Mononuclear cell (primary cell): ENCODE data around the gene ROPN1B.

DNA sequence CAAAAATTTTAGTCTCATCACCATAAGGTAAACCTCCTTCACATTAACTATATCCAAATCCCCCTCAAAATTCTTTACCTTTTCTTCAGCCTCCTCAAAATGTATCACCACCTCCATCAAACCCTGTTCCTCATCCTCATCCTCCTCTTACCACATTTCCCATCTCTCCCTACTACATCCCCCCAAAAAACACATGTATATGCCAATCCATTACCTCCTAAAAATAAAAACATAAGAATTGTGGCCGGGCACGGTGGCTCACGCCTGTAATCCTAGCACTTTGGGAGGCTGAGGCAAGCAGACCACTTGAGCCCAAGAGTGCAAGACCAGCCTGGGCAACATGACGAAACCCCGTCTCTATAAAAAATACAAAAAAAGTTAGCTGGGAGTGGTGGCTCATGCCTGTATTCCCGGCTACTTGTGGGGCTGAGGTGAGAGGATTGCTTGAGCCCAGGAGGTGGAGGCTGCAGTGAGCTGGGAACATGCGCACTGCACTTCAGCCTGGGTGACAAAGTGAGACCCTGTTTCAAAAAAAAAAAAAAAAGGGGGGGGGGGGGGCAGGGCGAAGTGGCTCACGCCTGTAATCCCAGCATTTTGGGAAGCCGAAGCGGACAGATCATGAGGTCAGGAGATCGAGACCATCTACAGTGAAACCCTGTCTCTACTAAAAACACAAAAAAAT, 4.2 kb downstream of the ZNF148 start:
- RRBS = no CpG with 5 or more reads among the region's 12 CpGs

GRCh38 chr3:125394373-125395103, 19.4 kb upstream of the ZNF148 start:
- RRBS = no CpG with 5 or more reads among the region's 7 CpGs

DNA sequence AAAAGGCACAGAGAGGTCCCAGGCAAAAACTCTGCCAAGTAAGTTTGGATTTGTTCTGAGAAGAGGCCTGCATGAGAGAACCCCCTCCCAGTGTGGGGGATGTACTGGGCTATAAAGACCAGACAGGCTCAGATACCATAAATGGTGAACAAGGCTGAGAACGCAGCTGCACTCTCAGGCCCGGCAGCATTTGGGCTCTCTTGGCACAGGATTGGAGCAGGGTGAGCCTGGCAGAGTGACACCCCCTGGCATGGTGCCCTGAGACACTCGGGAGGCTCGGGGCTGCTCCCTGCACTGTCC, 88.1 kb upstream of the OSBPL11 start:
- RRBS = no CpG with 5 or more reads among the region's 4 CpGs

GRCh38 chr3:125799145-125799797, 169.7 kb upstream of the ROPN1B start:
- RRBS = no CpG with 5 or more reads among the region's 9 CpGs

- RRBS = no CpG with 5 or more reads among the region's 6 CpGs
Measured at GRCh38 chr3:125833816-125834407, 135.1 kb upstream of the ROPN1B start.

- RRBS = no CpG with 5 or more reads among the region's 6 CpGs
Measured at GRCh38 chr3:125865844-125866513, 103.0 kb upstream of the ROPN1B start.

GRCh38 chr3:125968915-125969349, at the start of gene ROPN1B:
Gene ROPN1B, plus strand, starts transcription at chr3:125969178.
- RRBS = no CpG with 5 or more reads among the region's 38 CpGs

- RRBS = no CpG with 5 or more reads among the region's 6 CpGs
Measured at GRCh38 chr3:125975225-125975702, 6.3 kb downstream of the ROPN1B start.

- RRBS = under 1% methylated on average over 17 of the region's 57 CpGs
Measured at GRCh38 chr3:125990226-125991174, 21.5 kb downstream of the ROPN1B start.

GRCh38 chr3:126184514-126185101, 4.2 kb upstream of the ALDH1L1 start:
- RRBS = no CpG with 5 or more reads among the region's 7 CpGs

- RRBS = no CpG with 5 or more reads among the region's 18 CpGs
Measured at GRCh38 chr3:126259492-126260289, 79.3 kb upstream of the ALDH1L1 start.

GRCh38 chr3:126288372-126288882, 68.8 kb downstream of the KLF15 start:
- RRBS = no CpG with 5 or more reads among the region's 21 CpGs

DNA sequence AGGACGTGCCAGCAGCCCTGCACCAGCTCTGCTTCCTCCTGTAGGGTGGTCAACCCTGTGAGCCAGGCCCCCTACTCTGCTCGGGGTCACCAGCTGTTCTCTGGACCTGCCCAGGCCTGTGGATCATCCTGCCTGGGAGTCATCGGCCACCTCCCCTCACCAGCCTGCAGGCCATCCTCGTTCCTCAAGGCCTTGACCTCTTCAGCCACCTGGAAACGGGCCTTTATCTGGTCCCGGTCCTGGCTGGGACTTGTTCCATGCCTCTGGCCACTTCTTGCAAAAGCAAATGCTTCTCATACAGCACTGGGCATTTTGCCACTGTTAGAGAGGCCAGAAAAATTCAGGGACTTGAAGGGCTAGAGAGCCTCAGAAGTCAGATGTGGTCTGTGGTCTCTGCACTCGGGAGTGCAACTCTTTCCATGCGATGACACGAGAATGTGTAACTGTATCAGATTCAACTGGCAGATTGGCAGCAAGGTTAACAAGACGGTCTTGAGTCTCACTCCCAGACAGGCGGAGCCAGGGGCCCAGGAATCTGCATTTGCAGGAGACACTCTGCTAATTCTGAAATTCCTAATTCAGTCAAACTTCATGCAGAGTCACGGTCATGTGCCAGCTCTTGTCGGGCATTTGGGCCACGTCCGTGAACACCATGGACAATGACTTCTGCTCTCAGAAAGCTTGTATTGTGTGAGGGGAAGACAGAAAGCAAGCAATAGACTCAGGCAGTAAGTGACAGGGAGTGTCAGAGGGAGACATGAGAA, 16.9 kb upstream of the KLF15 start:
- RRBS = no CpG with 5 or more reads among the region's 15 CpGs

- RRBS = no CpG with 5 or more reads among the region's 4 CpGs
Measured at GRCh38 chr3:126433054-126433253, 38.2 kb downstream of the CFAP100 start.

- RRBS = no CpG with 5 or more reads among the region's 4 CpGs
Measured at GRCh38 chr3:126750546-126751043, 46.6 kb downstream of the CHCHD6 start.

- RRBS = no CpG with 5 or more reads among the region's 8 CpGs
Measured at GRCh38 chr3:126858726-126859113, 124.2 kb upstream of the PLXNA1 start.

DNA sequence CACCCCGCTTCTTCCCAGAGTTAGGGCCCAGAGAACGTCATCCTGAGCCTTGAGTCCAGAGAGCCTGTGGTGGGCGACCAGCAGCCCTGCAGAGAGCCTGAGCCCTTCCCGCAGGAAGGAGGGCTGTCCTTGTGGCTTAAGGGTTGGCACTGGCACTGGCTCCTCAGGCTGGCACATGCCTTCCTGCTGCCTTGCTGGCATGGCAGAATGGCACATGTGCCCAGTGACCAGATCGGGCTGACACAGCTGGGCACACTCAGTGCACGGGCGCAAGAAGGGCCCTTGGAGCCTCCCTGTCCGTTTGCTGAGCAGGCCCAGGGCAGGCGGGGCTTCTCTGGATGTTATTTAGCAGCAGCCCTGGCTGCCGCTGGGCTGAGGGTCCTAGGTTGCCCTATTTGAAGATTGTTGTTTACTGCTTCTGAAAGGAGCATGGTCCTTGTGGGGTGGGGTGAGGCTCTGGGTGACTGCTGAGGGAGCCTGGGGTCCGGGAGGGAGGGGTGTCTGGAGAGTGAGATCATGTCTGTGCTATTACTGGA, 50.3 kb upstream of the PLXNA1 start:
- RRBS = no CpG with 5 or more reads among the region's 11 CpGs

GRCh38 chr3:126956912-126957640, 25.8 kb upstream of the PLXNA1 start:
- RRBS = no CpG with 5 or more reads among the region's 22 CpGs

- RRBS = no CpG with 5 or more reads among the region's 25 CpGs
Measured at GRCh38 chr3:127037122-127038061, 54.5 kb downstream of the PLXNA1 start.

- RRBS = no CpG with 5 or more reads among the region's 10 CpGs
Measured at GRCh38 chr3:127044934-127045546, 62.1 kb downstream of the PLXNA1 start.